Metanephros (tissue), 2 donors: ENCODE measurements around the gene SH2D2A.

GRCh38 chr1:156491245-156491592 is 9.4 kb downstream of the MEF2D start:
- RAMPAGE, long total RNA: no peak

GRCh38 chr1:156494100-156494887 is 6.3 kb downstream of the MEF2D start:
- RAMPAGE, long total RNA: no peak

GRCh38 chr1:156495120-156495561 is 5.4 kb downstream of the MEF2D start:
- RAMPAGE, long total RNA: no peak

- RAMPAGE, long total RNA: no peak
These were observed 4.0 kb downstream of the NES start for GRCh38 chr1:156673217-156673642.

- RAMPAGE, long total RNA: no peak
These were observed 13.1 kb downstream of the CRABP2 start for GRCh38 chr1:156692277-156692707.

DNA sequence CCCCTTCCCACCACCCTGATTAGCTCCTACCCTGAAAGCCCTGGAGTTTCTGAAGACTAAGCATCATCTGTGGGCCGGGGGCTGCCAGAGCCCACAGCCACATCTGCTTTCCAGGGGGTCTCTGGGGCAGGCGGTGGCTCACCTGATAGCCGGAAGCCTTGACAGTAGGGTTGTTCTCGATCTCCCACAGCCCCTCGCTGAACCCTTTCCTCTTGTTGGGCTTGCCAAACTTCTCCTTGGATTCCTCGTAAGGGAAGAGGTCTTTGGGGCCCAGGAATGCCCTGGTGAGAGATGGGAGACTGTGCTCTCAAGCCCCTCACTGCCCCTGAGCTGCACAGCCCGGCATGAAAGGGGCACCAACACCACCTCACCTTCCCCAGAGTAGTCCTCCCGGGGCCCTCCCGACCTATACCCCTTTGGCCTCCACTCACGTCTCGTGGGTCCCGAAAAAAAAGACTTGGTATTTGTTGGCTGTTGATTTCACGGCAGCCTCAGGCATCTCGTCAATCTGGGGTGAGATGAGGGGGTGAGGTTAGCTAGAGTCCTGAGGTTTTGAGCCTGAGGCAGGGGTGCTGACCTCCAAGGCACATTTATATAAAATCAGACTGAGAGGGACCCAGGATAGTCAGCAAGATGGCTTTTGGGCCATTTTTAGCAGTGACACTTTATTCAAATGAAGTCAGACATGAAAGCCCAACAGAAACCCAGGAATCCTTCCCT is 4.1 kb upstream of the MRPL24 start:
- RAMPAGE, long total RNA: no peak

DNA sequence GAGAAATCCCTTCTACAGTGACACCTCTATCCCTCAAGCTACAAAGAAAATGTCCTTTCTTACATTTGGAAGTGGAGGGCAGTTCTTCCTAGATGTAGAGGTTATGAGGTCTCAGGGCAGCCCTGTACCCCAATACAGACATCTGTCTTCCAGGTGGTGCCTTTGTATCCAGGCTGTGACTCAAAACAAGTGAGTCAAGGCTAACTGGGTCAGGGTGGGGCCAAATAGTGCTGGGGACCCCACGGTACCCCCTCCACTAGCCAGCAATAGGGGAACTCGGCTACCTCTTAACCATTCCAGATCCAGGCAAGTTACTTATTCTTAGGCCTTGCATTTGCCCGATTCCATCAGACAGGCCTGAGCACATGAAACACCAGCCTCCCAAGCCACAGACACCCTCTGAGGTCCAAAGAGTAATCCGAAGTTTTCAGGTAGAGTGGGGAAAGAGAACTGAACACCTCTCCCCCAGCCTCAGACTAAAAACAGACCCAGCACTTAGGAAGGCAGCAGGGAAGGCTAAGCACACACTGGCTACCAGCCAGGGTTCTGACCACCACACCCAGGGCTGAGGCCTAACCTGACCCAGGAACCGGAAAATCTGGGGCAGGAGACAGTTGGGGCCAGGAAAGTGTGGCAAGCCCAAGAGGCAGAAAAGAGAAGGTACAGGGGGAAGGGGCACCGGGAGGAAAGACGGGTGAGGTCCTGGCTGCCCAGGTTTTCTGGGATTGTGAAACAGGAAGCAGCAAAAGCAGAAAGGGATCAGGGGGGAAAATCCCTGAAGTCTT is 3.1 kb downstream of the HDGF start:
- RAMPAGE, long total RNA: no peak

DNA sequence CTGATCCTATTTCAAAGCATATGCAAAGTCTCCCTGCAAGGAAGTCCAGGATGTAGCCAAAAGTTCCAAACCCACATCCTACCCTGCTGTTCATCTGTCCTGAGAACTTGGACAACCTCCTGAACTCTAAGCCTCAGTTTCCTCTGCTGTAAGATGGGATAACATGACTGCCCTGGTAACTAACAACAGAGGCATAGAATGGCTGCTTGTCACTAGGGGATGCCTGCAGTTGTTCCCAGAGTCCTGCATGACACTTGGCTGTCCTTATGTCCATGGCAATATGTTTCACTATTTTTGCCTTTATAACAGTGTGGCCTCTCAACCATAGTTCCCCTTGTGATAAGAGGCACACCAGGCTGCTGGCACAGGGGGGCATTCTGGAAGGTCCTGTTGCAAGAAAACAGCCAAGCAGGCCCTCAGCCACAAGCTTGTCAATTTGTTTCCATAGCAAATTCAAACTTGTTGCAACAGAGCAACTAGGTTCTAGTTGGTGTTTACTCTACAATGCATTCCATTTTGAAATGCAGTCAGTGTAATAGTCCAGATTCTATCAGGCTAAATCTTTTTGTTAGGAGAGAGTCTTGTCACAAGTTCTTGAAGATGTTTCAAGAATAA is 1.5 kb upstream of the HDGF start:
- RAMPAGE, long total RNA: no peak

DNA sequence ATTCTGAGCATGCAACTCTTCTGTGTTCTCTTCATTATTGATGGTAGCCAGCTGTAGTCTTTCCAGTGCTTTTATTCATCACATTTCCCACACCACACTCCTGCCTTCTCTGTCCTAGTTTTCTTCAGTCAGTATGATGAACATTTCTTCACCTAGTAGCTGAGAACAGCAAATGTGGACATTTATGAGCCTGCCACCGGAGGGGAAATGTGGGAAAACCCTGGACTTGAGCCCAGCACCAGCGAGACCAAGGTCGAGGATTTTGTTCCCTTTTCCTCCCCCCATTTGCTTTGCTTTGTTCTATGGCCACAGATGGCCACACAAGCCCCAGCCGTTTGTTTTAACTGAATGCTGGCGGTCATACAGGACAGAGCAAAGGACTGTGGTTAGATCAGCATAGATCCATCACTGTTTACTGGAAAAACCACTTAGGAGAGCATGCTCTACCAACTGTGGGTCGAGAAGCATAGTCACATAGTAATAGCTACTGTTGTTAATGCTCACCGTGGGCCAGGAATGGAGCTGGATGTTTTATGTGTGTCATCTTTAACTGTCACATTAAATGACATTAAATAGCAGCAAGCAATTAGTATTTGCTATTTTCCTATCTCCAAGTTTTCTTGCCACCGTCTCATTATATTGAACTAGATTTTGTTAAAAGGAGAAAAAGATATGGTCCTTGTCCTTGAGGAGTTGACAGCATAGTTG is 20.8 kb downstream of the SH2D2A start:
- RAMPAGE, long total RNA: no peak

- RAMPAGE, long total RNA: no peak
These were observed 19.9 kb downstream of the SH2D2A start for GRCh38 chr1:156796385-156797557.

DNA sequence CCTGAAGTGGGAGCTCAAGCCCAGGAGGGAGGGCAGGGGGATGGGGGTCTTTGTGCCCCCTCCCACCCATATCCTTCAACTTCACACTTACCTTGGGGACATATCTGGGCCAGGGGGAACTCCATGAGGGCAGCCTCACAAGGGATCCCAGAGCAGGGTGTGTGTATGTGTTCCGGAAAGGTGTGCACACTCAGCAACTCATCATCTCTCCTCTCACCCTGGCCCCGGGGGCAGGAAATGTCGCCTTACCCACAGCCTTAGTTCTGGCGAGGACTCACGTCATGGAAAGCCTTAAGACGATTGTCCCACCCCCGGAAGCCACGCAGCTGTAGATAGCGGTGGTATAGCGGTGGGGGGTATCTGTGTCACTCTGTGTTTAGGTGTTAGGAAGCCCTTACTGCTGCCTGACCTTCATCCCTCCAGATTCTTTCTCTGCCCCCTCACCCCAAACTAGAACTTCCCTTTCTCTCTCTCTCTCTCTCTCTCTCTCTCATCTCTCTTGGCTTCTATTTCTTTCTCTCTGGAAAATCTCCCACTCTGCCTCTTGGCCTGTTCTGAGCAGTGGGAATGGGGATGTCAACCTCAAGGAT is at the start of gene SH2D2A:
TSS of gene SH2D2A (minus strand) at position 265 of the 590 bp plus-strand sequence.
- RAMPAGE, long total RNA: no peak

DNA sequence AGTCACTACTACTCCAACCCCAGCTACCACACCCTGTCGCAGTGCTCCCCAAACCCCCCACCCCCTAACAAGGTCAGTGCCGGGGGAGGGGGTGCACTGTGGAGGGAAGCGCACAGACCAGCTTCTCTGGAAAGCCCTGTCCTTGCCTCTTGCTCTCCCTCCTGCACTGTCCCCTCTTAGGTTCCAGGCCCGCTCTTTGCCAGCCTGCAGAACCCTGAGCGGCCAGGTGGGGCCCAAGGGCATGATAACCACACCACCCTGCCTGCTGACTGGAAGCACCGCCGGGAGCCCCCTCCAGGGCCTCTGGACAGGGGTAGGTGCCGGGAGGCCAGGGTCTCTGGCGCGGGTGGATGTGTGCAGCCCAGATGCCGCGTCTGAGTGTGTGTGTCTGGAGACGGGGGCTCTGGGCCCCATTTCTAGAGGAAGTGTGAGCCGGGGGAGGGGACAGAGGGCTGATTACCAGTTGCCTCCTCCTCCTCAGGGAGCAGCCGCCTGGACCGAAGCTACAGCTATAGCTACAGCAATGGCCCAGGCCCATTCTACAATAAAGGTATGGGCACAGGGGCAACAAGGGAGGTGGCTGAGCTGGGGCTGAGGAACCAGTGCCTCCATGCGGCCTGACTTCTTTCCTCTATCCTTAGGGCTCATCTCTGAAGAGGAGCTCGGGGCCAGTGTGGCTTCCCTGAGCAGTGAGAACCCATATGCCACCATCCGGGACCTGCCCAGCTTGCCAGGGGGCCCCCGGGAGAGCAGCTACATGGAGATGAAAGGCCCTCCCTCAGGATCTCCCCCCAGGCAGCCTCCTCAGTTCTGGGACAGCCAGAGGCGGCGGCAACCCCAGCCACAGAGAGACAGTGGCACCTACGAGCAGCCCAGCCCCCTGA is 7.0 kb upstream of the LRRC71 start:
- RAMPAGE, long total RNA: no peak

- RAMPAGE, long total RNA: no peak
These were observed 52.1 kb downstream of the ARHGEF11 start for GRCh38 chr1:156993338-156993975.

DNA sequence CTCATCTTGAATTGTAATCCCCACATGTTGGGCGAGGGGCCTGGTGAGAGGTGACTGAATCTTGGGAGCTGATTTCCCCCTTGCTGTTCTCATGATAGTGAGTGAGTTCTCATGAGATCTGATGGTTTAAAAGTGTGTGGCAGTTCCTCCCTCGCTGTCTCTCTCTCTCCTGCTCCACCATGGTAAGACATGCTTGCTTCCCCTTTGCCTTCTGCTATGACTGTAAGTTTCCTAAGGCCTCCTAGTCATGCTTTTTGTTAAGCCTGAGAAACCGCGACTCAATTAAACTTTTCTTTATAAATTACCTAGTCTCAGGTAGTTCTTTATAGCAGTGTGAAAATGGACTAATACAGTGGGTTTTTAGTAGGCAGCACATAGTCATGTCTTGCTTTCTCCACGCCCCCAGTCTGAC is 10.2 kb upstream of the ARHGEF11 start:
- RAMPAGE, long total RNA: no peak

GRCh38 chr1:157154303-157154707 is 16.1 kb upstream of the ETV3 start:
- RAMPAGE, long total RNA: no peak

GRCh38 chr1:157163498-157164171 is 25.4 kb upstream of the ETV3 start:
- RAMPAGE, long total RNA: no peak

DNA sequence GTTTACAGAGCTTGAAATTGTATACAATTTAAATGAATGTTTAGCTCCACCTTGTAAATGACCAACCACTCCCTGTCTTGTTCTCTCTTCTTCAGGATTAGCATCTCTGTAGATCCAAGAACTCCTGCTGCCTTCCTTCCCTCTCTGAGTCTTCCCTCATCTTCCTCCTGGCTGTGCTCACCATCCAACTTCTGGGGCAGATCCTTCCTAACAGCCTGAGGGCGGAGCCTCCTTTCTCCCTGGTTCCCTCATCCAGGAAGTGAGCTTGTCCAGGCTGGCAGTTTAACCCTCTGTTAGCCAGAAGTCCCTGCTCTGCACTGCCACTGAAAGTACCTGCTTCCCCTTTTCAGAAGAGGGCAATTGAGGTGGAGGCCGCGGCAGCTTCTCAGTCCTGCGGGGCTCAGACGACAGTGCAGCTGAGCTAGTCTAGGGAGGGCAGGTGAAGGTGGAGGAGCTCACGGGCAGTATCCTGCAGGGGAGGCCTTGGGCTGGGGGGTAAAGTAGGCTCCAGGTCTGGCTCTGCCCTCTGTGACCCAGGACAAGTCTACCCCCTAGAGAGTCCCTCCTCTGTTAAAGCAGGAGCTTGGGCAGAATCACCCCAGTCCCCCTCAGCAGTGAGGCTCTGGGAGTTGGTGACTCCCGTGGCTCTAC is 149.1 kb downstream of the FCRL5 start:
- RAMPAGE, long total RNA: no peak

DNA sequence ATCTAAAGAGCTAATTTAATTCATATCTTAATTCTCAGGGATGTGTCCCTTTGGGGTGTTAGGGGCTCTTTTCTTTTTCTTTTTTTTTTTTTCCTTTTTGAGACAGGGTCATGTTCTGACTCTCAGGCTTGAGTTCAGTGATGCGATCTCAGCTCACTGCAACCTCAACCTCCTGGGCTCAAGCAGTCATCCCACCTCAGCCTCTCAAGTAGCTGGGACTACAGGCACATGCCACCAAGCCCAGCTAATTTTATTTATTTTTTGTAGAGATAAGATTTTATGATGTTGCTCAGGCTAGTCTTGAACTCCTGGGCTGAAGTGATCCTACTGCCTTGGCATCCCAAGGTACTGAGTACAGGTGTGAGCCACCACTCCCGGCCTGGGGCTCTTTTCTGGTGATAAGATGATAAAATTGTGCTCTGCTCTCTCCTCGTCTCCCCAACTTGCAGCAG is 15.1 kb downstream of the FCRL1 start:
- RAMPAGE, long total RNA: no peak

- RAMPAGE, long total RNA: no peak
These were observed 7.9 kb upstream of the CD5L start for GRCh38 chr1:157849482-157850007.

DNA sequence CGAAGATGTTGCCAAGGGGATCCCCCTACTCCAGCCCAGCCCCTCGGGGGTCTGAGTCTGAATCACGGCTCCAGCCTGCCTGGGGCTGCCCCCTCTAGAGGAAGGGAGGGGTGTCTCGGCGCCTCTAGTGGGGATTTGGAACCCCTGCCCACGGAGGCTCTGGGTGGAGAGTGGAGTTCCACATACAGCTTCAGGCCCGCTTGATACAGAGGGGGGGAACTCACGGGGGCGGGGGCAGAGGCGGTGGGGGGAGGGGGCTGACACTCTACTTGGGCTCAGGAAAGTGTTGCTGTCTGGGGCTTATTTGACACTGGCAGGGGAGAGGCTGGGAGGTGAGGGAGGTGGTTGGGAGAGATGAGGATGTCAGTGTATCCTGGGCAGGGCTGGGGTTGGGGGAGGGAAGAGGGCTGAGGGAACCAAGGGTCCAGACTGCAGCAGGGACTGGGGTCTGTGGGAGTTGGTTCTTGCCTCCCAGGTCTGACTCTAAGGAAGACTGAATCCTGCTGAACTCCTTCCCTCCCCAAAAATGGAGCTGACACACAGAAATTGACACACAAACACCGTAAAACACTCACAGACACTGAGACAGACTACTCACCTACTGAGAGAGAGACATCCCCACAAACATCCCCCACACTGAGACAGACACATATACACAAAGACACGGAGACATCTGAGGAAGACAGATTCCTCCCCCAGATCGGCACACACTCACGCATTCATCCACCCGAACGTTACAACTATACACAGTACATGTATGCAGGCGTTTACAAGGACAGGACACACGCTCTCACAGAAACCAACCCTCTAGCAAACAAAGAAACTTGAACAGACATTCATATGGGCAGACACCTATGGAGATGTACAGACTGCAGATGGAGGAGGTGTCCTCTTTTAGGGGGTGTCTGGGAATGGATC is 992 bp downstream of the KIRREL1 start:
- RAMPAGE, long total RNA: no peak